Breast (tissue), 4 donors: Measurements from ENCODE around the gene LGALS7.

DNA sequence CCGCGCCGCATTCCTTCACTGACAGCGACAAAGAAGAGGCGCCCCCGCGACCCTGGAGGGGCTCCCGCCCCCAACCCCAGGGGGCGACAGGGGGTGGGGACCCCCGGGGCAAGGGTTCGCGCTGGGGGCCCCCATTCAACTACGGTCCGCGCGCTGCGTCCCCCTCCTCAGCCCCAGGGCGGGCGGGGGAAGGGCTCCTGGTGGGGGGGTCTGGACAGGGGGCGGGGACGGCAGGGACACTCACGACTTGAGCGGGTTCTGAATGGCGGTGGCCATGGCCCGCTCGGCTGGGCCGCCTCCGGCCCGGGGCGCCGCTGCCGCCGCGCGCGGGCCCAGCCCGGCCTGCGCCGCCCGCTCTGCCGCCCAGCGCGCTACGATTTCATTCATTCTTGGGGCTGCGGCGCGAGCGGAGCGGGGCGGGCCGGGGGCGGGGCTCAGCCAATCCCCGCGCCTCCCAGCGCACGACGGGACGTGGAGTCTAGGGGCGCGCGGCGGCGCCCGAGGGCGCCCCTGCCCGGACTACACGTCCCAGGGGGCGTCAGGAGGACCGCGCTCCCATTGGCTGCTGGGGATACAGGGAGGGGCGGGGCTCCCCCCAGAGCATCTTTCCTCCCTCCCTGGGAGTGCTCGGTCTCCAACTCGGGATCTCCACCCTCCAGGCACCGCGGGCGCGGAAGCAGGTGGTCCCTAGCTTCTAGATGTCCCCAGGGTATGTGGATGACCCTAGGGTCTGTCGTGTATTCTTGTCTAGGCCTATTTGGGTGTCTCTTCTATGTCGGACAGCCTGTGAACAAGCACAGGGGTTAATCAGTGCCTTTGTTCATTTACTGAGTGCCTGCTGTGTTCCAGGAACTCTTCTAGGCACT, 5.5 kb upstream of the DPF1 start:
- PRO-cap, 3 experiments = no peak in any of the 3 experiments
- RRBS = 2% methylated on average over 25 of the region's 79 CpGs

DNA sequence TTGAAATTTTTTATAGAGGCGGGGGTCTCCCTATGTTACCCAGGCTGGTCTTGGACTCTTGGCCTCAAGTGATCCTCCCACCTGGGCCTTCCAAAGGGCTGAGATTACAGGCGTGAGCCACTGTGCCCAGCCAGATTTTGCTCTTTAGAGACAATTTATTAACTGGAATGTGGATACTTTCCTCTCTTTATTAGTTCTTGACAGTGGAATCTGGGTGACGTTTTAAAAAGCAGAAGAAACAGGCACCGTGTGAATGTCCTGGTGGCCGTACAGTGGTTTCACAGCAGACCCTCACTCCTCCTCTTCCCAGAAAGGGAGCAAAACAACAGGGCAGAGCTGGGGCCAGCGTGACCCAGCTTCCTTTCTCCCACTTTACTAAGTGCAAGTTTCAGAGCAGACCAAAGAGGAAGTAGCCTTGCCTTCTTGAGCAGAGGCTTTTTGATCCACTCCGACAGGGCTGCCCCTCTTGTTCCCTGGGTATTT, 19.7 kb upstream of the C19orf33 start:
- PRO-cap, 3 experiments = no peak in any of the 3 experiments
- RRBS = no CpG with 5 or more reads among the region's 7 CpGs

GRCh38 chr19:38307255-38307867, 3.3 kb downstream of the C19orf33 start:
- PRO-cap, 3 experiments = no peak in any of the 3 experiments
- RRBS = 70% methylated on average over 2 of the region's 13 CpGs

- PRO-cap, 3 experiments = peak in 2 of 3 experiments; most common minus-strand start chr19:38335686 (in 2)
- RRBS = no CpG with 5 or more reads among the region's 12 CpGs
Measured at GRCh38 chr19:38335487-38335737, 218 bp upstream of the CATSPERG start.

- PRO-cap, 3 experiments = no peak in any of the 3 experiments
- RRBS = no CpG with 5 or more reads among the region's 11 CpGs
Measured at GRCh38 chr19:38375653-38376682, 1.6 kb downstream of the PSMD8 start.

DNA sequence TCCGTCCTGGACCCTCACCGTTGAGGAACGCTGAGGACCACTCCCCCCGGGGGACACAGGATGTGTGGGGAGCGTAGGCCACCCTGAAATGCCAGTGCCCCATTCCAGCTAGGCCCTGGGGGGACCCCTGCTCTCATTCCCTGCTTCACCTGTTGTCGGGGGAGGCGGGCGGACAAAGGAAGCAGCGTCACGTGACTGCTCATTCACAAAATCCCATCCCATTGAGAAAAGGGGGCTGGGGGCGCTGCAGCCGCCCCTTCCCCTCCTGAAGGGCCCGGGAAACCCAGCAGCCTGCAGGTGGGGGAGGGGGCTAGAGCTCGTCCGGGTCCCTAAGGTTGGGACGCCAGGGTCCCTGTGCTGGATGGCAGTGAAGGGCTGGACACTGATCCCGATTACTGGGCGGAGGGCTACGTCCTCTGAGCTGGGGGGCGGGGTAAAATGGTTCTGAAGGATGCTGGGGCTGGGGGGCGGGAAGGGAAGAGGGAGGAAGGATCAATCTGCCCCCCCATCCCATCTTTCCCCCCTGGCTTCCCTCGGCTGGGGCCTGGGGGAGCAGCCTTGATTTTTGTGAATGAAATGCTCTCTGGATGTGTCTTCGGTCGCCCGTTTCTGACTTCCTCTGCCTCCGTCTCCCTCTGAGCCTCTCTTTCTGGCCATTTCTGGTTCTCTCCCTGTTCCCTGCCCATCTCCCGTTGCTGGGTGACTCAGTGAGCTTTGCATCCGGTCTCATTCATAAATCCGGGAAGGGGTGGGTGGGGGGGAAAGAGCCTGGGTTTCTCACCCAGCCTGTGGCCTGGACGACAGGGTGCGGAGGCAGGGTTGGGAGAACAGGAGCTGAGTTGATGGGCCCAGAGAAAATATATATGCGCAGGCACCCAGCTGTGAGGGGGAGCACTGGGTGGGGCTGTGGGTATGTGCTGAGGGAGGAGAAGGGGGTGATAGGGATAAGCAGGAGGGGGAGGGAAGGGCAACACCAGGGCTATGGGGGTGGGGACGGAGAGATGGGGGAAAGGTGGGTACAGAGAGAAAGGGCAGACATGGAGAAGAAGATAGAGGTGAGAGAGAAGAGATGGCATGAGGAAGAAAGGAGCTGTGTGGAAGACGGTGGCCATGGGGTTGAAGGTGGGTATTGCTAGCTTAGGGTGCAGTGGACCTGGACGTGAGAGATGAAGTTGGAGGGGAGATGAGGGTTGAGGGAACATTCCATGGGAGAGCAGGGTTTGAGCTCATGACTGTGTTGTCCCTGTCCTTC, 960 bp downstream of the SPRED3 start:
- PRO-cap, 3 experiments = peak in 2 of 3 experiments; most common plus-strand start position 803 of the sequence (in 2); most common minus-strand start position 621 of the sequence (in 1)
- RRBS = 4% methylated on average over 3 of the region's 35 CpGs

DNA sequence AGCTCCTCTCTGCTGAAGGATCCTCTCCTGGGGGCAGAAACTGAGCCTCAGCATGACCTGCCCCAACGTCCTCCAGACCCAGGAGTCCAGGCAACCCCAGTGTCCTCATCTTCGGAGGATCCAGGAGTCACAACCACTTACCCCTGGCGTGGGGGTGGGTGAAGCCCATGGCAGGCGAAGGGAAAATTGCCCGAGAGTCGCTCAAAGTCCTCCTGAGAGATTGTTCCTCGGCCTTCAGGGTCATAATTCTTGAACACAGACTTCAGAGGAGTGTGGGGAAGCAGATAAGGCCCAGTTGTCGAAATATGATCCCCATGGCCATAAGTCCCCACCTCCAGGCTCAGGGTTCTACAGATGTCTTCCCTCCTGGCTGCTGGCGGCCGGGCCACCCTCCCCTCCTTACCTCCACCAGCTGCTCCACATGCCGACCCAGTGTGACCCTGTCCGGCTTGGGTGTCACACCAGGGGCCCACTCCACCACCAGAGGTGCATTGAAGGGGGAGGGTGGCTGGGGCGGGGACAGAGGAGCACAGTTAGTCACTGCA, 10.0 kb downstream of the FAM98C start:
- PRO-cap, 3 experiments = no peak in any of the 3 experiments
- RRBS = 17% methylated on average over 3 of the region's 13 CpGs

- PRO-cap, 3 experiments = no peak in any of the 3 experiments
- RRBS = no CpG with 5 or more reads among the region's 18 CpGs
Measured at GRCh38 chr19:38699635-38700284, 44.5 kb downstream of the CAPN12 start.

GRCh38 chr19:38703768-38704250, 40.5 kb downstream of the CAPN12 start:
- PRO-cap, 3 experiments = no peak in any of the 3 experiments
- RRBS = no CpG with 5 or more reads among the region's 9 CpGs

DNA sequence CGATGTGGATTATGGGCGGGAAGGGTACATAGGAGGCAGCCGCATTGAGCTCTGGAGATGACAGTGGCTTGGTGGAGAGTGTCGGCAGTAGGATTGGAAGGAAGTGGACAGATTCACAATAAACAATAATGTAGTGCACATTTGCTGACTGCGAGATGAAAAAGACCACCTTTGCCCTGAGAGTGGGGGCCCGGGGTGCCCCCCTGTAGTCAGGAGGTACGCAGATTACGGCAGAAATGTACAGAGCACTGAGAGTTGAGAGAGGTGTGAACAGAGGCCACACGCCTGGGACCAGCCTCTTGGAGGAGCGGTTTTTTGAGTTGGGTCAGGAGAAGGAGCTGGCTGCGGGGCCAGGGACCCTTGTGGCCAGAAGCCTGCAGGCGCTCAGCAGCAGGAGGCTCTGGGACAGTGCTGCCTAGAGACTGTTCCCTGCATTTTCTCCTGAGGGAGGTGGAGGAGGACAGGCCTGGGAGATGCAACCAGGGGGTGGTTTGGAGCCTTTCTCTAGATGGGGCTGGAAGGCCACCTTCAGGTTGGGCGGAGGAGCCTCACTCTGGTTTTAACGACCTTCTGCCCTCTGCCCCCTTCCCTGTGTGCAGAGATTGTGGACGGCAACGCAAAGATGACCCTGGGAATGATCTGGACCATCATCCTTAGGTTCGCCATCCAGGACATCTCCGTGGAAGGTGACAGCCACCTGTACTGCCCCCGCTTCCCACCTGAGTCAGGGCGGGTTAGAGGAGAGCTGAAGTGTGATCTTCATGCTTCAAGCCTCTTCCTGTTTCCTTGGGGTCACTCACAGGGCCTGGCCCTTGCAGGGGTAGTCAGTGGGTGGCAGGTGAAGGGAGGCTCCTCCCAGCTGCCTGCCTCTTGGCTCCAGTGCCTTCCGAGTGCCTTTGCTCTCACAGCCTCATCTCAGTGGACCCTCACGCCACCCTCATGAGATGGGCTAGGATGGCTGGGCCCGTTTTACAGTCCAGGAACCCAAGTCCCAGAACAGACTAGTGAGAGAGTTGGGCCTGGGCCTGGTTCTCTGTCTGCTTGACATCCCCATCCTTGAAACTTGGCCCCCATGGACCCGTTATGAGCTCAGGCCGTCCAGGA, 39.6 kb downstream of the CAPN12 start:
- PRO-cap, 3 experiments = no peak in any of the 3 experiments
- RRBS = no CpG with 5 or more reads among the region's 25 CpGs

DNA sequence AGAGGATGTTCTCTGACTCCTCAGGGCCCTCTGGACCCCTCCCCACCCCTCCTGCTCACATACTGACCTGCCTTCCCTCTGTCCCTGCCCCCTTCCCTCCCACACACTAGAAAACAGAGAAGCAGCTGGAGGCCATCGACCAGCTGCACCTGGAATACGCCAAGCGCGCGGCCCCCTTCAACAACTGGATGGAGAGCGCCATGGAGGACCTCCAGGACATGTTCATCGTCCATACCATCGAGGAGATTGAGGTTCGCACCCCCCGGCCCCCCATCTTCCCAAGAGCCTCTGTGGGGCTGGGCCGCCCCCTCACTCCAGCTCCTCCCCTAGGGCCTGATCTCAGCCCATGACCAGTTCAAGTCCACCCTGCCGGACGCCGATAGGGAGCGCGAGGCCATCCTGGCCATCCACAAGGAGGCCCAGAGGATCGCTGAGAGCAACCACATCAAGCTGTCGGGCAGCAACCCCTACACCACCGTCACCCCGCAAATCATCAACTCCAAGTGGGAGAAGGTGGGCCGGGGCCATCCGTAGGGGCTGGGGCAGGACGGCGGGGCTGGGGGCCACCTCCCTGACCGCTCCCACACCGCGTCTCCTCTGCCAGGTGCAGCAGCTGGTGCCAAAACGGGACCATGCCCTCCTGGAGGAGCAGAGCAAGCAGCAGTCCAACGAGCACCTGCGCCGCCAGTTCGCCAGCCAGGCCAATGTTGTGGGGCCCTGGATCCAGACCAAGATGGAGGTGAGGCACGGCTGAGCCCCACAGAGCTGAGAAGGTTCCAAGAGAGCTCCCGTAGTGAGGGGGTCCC, 20.2 kb downstream of the CAPN12 start:
- PRO-cap, 3 experiments = no peak in any of the 3 experiments
- RRBS = no CpG with 5 or more reads among the region's 34 CpGs

DNA sequence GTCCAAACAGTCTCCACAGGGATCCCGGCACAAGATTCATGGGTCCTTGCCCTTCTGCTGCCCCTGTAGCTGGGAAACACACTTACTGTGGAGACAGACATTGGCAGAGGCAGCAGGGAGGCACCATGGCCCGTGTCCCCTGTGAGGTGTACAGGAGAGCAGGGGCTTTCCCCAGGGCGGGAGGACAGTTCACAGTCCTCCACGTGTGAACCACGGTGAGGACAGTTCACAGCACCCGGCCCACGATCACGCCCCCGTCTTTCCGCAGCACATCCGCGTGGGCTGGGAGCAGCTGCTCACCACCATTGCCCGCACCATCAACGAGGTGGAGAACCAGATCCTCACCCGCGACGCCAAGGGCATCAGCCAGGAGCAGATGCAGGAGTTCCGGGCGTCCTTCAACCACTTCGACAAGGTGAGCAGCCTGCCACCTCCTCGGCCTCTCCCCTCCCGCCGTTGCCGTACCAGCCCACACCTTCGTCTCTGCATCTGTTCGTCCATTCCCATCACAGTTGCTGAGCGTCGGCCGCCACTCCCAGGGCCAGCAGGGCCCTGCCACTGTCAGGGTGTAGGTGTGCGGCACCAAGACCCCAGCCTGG, 17.5 kb downstream of the CAPN12 start:
- PRO-cap, 3 experiments = no peak in any of the 3 experiments
- RRBS = no CpG with 5 or more reads among the region's 30 CpGs

- PRO-cap, 3 experiments = no peak in any of the 3 experiments
- RRBS = no CpG with 5 or more reads among the region's 7 CpGs
Measured at GRCh38 chr19:38730547-38730742, 13.8 kb downstream of the CAPN12 start.

DNA sequence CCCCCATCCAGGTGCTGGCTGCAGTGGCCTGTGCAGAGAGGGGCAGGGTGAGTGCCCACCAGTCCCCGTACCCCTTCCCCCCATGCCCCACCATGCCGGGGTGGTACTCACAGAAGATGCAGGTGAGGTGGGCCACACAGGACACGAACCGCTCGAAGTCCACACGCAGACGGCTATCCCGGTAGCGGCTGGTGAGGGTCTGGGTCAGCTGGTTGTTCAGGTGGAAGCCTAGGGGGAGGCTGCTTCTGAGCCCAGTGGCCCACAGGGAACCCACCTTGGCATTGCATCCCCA, 13.3 kb downstream of the CAPN12 start:
- PRO-cap, 3 experiments = no peak in any of the 3 experiments
- RRBS = 89% methylated on average over 6 of the region's 9 CpGs

- PRO-cap, 3 experiments = peak in 3 of 3 experiments; most common plus-strand start chr19:38770070 (in 2); most common minus-strand start chr19:38769848 (in 2)
- RRBS = 2% methylated on average over 3 of the region's 86 CpGs
Measured at GRCh38 chr19:38769383-38770520, 3.6 kb downstream of the LGALS7 start.

GRCh38 chr19:38773425-38773761, at the start of gene LGALS7:
TSS of gene LGALS7 (minus strand) at chr19:38773517.
- PRO-cap, 3 experiments = no peak in any of the 3 experiments
- RRBS = 56% methylated on average over 4 of the region's 11 CpGs

- PRO-cap, 3 experiments = no peak in any of the 3 experiments
- RRBS = no CpG with 5 or more reads among the region's 34 CpGs
Measured at GRCh38 chr19:38790541-38791128, 1.6 kb downstream of the LGALS7B start.

DNA sequence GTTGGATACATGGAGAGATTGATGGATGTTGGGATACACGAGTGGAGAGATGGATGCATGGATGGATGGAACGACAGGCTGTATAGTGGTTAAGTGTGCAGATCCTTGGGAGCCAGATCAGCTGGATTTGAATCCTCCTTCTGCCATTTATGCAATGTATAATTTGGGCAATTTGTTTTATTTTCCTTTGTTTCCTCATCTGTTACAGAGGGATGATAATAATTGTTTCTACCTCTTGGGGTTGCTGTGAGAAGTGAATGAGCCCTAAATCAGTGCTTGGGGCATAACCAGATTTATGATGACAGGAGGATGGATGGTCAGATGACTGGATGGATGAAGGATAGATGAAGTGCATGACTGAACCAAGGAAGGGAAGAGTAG, 11.5 kb downstream of the LGALS4 start:
- PRO-cap, 3 experiments = no peak in any of the 3 experiments
- RRBS = no CpG with 5 or more reads among the region's 2 CpGs

DNA sequence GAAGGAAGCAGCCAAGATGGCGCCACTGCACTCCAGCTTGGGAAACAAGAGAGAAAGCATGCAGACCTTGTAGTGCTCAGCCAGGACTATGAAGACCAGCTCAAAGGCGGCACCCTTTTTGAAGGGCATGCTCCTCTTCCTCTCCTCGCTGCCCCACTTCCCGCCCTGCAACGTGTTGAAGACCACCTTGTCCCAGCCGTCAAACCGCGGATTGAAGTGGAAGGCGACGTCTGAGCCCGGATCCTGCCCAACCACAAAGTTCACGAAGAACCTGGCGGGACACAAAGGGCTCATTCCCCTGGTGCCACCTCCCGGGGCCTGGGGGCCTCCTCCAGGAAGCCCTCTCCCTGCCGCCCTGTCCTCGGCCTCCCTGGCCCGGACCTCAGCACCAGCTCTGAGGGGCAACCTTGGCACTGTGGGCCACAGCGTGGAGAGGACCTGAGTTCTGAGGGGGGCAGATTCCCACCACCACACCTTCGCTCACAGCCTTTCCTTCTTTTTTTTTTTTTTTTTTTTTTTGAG, 4.0 kb downstream of the LGALS4 start:
- PRO-cap, 3 experiments = no peak in any of the 3 experiments
- RRBS = 97% methylated on average over 6 of the region's 19 CpGs

DNA sequence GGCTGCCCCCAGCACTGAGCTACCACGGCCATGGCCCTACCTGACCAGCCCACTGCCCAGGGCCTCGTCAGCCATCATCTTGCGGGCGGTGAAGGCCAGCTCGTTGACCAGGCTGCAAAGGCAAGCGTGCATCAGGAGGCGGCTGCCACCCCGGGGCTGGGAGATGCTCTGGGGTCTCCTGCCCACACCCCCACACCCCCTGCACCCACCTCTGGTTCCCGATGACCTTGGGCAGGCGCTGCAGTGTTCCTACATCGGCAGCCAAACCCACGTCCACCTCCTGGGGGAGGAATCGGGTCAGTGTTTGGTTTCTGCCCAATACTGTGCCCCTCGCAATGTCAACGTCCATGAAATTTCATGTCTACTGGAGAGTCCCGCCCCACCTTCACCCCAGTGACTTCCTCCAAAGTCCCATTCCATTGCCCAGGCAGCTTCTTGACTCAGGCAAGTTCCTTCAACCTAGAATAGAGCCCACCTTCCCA, 3.5 kb upstream of the LGALS4 start:
- PRO-cap, 3 experiments = no peak in any of the 3 experiments
- RRBS = no CpG with 5 or more reads among the region's 16 CpGs